AG08470 (cell line): ENCODE measurements around the genes ZBTB5, ALDH1B1, CNTNAP3, SPATA31A1 and FOXD4L6.

DNA sequence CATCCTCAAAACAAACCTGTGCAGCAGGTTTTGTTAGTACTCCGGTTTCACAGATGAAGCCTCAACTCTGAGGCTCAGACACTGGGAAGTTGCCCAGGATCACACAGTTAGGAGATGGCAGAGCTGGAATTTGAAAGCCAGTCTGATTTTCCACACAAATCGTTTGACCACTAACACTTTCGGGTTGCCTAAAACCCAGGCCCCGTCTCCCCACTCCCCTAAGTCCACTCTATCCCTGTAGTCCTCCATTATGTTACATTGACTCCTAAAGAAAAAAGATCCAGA, 27.4 kb upstream of the ZCCHC7 start:
- RRBS = no CpG with 5 or more reads among the region's 4 CpGs

GRCh38 chr9:37355624-37356034, 66.9 kb upstream of the GRHPR start:
- RRBS = no CpG with 5 or more reads among the region's 3 CpGs

GRCh38 chr9:37356977-37357963, 65.2 kb upstream of the GRHPR start:
- RRBS = no CpG with 5 or more reads among the region's 4 CpGs

GRCh38 chr9:37370982-37371490, 51.5 kb upstream of the GRHPR start:
- RRBS = no CpG with 5 or more reads among the region's 4 CpGs

- RRBS = 2% methylated on average over 11 of the region's 69 CpGs
Measured at GRCh38 chr9:37464458-37465495, at the start of gene ZBTB5. Gene ZBTB5 (minus strand): TSS chr9:37465450.

DNA sequence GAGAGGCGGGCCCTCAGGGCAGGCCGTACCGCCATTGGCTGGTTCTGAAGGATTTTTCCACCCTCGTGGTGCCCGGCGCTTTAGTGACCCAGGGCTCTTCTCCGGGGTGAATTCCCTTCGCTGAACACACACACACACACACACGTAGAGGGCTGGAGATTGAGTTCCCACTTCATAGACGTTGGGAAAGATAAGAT, 513 bp upstream of the ZBTB5 start:
- RRBS = under 1% methylated on average over 5 of the region's 10 CpGs

- RRBS = no CpG with 5 or more reads among the region's 11 CpGs
Measured at GRCh38 chr9:37509191-37510152, 23.7 kb downstream of the POLR1E start.

DNA sequence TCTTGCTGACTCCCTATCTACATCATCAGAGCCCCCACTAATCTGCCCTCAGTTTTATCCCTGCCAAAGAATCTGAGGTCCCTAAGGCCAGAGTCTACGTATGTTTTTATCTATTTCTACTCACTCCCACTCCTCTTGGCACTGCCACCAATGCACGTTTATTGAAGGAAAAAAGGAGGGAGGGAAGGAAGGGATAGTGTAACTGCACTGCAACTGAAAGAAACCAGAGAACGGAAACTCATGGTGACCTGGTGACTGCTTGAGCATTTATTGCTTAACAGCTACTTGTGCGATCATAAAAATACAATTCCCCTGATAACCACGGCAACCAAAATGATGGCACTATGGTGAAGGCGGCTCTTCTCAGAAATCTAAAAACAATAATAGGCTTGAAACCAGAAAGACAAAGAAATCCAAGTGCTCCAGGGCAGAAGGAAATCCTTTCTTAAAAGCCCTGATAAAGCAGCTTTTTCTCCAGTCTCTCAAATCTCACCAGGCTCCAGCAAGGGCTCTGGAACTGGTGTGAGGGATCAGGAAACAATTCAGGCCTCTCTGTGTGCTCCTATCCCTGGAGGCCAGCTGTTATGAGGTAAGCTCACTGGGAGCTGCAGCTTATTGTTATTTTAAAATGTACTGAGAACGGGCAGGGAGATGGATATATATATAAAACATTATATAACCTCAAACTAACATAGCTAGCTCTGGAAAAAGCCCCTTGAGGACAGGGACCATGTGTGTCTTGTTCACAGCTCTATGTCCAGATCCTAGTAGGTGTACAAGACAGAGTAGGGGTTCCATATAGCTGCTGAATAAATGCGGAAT, 1.9 kb downstream of the FBXO10 start:
- RRBS = no CpG with 5 or more reads among the region's 8 CpGs

GRCh38 chr9:37936729-37937352, 32.9 kb upstream of the SLC25A51 start:
- RRBS = no CpG with 5 or more reads among the region's 5 CpGs

DNA sequence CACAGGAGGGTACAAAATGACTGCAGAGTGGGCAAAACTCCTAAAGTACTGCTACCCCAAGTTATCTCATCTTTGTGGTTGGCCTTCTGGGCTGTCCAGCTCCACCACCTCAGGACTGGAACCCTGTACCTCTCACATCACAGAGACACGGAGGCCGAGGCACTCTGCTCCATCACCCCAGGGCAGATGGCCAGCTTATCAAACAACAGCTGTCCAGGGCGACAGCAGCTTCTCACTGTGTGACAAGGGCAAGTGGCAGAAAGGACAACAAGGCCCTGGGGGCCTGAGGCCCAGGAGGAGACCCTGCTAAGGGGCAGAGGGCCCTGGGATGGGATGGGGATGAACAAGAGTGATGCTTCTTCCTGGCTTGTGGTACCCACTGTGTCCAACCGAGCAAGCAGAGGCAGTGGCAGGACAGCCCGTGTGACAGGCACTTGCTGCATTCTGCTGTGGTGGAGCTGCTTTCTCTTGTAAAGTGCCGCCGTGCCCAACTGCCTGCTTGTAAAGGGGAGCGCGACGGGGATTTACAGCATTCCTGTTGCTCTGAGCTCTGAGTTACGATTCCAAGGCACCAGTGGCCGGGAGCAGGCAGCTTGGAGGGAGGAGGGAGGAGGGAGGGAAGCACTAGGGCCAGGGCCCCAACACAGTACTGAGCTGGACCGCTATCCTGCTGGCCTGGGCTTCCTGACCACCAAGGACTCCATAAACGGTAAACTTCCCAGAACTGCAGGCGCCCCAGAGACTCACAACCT, 71.2 kb downstream of the SHB start:
- RRBS = no CpG with 5 or more reads among the region's 15 CpGs

GRCh38 chr9:38001121-38001969, 67.7 kb downstream of the SHB start:
- RRBS = no CpG with 5 or more reads among the region's 13 CpGs

- RRBS = no CpG with 5 or more reads among the region's 5 CpGs
Measured at GRCh38 chr9:38024267-38024925, 44.6 kb downstream of the SHB start.

GRCh38 chr9:38392196-38393319, at the start of gene ALDH1B1:
Gene ALDH1B1 (plus strand): TSS chr9:38392702.
- RRBS = 2% methylated on average over 14 of the region's 66 CpGs

GRCh38 chr9:39287934-39288311, at the start of gene CNTNAP3:
Gene CNTNAP3 (minus strand): TSS chr9:39288167.
- RRBS = no CpG with 5 or more reads among the region's 32 CpGs

DNA sequence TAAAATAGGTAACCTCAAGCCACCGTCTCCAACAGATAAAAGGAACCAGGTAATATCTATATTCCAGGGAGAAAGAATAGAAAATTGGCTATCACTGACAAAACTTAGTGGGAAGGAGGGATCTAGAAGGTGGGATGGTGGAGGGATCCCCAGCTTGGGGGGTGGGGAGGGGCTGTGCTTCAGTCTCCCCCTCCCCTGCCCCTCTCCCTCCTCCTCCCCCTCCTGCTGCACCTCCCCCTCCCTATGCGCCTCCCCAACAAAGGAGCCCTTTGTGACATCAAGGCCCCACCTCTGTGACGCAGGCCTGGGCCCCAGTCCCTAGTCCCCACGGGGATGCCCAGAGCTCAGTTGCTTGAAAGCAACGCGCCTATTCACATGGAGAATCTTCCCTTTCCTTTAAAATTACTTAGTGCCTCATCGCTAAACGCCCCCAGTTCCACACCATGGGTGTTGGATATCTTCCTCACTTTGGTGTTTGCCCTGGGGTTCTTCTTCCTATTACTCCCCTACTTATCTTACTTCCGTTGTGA, at the start of gene SPATA31A1:
TSS of gene SPATA31A1 (plus strand) at position 314 of the 530 bp plus-strand sequence.
- RRBS = no CpG with 5 or more reads among the region's 9 CpGs

GRCh38 chr9:39464365-39464970, 109.0 kb downstream of the SPATA31A1 start:
- RRBS = no CpG with 5 or more reads among the region's 34 CpGs

- RRBS = no CpG with 5 or more reads among the region's 4 CpGs
Measured at GRCh38 chr9:40498725-40499104, 629.8 kb downstream of the FOXD4L6 start.

DNA sequence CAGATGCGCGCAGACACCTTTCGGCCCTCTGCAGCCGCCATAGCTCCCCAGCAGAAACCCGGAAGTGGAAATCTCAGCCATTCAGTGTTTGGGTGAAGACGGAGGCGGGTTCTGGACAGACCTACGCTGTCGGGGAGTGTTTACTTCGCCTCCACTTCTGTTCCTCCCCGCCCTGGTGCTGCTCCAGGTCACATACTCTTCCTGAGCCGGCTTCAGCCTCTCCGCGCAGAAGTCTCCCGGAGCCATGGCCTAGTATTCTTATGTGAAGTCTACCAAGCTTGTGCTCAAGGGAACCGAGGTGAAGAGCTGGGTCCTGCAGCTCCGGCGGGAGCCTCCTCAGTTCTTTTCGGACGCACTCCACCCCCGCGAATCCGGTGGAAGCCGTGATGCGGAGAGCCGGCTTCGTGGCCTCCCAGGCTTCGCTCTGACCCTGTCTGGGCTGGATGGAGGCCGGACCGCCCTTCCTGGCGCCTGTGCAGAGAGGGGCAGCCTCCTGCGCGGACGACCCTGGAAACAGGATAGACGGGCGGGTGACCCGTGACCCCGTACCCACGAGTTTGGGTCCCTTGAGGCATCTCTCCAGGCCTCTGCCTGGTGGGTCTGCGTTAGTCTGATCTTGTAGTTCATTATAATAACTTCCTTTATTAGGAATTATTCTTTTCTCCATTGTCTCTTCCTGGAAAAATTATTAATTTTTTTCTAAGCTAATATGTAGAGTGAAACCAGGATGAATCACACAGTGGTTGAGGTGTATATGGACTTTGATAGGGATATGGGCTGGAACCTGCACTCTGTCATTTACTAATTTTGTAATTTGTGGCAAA, 136.1 kb downstream of the FOXD4L6 start:
- RRBS = no CpG with 5 or more reads among the region's 40 CpGs

DNA sequence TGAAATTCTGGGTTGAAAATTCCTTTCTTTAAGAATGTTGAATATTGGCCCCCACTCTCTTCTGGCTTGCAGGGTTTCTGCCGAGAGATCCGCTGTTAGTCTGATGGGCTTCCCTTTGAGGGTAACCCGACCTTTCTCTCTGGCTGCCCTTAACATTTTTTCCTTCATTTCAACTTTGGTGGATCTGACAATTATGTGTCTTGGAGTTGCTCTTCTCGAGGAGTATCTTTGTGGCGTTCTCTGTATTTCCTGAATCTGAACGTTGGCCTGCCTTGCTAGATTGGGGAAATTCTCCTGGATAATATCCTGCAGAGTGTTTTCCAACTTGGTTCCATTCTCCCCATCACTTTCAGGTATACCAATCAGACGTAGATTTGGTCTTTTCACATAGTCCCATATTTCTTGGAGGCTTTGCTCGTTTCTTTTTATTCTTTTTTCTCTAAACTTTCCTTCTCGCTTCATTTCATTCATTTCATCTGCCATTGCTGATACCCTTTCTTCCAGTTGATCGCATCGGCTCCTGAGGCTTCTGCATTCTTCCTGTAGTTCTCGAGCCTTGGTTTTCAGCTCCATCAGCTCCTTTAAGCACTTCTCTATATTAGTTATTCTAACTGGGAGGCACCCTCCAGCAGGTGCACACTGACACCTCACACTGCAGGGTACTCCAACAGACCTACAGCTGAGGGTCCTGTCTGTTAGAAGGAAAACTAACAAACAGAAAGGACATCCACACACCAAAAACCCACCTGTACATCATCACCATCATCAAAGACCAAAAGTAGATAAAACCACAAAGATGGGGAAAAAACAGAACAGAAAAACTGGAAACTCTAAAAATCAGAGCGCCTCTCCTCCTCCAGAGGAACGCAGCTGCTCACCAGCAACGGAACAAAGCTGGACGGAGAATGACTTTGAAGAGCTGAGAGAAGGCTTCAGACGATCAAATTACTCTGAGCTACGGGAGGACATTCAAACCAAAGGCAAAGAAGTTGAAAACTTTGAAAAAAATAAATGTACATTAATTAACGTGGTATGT, 121.6 kb downstream of the FOXD4L6 start:
- RRBS = no CpG with 5 or more reads among the region's 19 CpGs

- RRBS = no CpG with 5 or more reads among the region's 15 CpGs
Measured at GRCh38 chr9:41128546-41128943, at the start of gene FOXD4L6. Gene FOXD4L6 (minus strand): TSS chr9:41128681.